ENCODE results near the genes SMUG1, ZNF385A and ITGA5.

GRCh38 chr12:54033954-54034618 lies 1.2 kb downstream of the HOXC5 start:
- PRO-cap, result no peak

GRCh38 chr12:54051970-54052634 lies 1.5 kb upstream of the HOXC4 start:
- PRO-cap, result no peak

- PRO-cap, result no peak
These were observed 41.8 kb downstream of the SMUG1 start for GRCh38 chr12:54146944-54147433.

DNA sequence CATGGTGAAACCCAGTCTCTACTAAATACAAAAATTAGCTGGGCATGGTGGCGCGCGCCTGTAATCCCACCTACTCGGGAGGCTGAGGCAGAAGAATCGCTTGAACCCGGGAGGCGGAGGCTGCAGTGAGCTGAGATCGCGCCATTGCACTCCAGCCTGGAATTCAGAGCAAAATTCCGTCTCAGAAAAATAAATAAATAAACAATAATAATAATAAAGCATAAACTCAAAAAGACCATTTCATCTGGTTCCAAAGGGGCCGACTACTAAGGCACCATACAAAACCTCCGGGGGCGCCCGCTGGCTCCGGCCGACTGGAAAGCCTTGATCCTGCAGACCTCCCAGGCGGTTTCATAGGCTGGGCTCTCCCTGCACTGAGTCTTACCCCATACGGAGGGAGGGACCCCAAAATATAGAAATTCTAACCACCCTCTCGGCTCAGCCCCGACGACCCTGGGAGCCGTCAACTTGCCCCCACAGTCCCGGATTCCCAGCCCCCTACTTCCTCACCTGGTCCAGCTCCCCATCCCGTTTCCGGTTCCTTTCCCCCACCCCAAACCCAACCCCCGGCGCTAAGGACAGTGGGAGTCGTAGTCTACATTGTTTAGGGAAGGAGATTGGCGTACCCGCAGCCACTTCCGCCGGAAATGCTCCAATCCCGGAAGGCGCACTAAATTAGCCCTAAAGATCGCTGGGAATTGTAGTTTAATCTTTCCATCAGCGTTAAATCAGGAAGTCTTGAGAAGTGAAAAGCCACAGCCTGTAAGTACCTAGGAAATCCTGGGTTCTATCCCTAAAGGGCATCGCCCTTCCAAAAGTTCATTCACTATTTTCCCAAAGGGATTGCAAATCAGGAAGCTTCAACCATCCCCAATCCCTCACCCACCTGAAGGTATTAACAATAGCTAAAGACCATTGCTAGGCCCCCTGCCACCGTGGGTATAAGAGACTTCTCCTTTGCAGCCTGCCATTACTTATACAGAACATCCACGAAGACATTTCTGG lies at the start of gene SMUG1:
Gene SMUG1, minus strand, starts transcription at position 545 of the 1,005 bp plus-strand sequence.
- PRO-cap, result unidirectional peak, minus-strand start at position 494 of the sequence

DNA sequence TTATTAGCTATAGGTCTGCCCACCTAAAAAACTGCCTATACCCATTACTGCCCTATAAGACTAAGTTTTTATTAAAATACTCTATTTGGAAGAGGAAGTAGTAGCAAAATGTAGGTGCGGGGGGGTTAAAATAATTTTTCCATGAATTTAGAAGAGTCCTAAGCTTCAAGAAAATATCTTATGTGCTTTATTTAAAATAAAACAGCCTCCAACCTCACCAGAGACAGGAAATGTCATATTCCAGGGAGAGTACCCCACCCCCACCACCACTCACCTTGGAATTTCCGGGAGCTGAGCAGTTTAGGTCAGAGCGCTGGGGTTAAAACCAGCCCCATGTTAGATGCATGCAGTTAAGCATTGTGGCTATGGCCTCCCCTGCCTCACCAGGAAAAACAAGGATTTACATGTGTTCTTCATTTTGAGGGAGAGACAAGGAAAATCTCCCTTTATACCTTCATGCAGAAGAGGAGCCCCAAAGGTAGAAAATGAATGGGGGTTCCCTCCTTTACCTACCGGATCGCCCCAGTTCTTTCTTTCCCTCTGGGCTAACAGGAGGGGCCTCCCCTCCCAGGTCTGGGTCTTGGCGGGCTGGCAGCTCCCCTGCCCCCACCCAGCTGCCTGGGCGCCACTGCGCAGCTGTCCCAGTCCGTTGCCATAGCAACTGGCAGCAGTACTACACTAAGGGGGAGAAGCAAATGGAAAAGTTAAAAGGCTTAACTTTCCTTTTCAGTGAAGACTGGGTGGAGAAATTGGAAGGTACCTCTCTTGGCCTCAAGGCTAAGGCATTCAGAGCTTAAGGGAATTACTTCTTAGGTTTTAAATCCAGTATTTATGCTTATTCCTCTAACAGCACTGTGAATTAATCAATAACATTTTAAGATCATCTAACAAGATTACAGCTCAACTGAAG lies 20.7 kb downstream of the CBX5 start:
- PRO-cap, result bidirectional peak, plus-strand start at position 735 of the sequence, minus-strand start at position 585 of the sequence

- PRO-cap, result no peak
These were observed 1.4 kb downstream of the HNRNPA1 start for GRCh38 chr12:54281626-54282624.

- PRO-cap, result no peak
These were observed 13.1 kb downstream of the GPR84 start for GRCh38 chr12:54351075-54351742.

DNA sequence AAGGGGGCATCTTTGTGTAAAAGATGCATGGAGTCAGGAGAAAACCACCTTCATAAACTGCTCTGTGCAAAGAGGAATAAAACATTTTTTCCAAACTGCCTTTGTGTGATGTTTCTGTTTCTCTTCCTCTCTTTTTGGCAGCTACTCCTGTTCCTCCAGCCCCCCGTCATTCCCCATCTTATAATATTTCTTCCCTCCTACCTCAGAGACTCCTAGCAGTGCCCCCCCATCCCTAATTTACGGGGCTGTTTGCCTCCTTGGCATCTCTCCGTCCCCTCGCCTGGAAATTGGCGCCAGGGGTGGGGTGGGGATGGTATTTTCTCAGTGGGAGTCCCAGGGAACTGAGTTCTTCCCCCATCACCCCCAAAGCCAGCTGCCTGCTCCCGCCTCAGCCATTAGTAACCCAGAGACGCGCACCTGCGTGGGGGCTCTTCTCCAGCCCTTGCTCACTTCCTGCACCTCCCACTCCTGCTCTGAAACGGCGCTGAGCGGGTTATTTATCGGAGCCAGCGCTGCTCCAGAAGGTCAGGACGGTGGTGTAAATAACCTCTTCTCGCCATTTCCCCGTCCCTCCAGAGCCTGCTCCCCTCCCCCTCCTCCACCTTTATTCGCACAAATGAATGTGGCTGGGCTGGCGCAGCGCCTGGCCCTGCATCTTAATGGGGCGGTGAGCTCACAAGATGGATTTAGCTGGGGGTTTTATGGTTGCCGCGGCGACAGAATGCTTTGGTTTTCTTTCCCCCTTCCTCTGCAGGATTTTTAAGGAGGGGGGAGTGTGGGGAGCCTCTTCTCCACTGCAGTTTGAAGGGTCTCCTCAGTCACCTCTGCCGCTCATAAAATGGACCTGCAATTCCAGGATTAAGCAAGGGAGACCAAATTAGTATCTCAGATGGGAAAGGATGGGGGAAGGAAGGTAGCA lies 12.3 kb downstream of the GPR84 start:
- PRO-cap, result no peak

DNA sequence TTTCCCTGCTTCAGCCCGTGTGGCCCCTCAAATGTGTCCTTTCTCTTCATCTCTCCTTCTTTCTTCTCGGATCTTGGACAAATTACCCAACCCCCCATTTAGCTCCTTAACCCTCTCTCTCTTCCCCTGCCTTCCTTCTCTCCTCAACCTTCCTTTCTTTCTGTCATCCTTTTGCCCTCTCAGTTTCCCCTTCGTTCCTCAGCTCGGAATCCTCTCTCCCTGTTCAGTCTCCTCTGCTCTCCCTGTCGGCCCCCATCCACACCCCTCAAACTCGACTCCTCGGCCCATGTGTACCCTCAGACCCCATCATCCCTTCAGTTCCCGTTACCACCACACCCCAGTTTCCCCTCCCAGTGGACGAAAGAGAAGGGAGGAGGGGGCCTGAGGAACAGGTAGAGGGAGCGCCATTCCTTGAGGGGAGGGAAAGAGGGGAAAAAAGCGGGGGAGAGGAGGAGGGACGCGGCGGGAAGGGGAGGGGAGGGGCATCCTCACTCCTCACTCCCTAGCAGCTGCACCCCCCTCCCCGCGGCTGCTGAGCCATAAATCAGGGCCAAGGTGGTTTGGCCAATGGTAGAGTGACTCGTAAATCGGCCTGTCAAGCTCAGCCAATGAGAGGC lies 5.5 kb downstream of the GPR84 start:
- PRO-cap, result unidirectional peak, minus-strand start at position 146 of the sequence; bidirectional peak, plus-strand start outside the sequence, minus-strand start at position 434 of the sequence

DNA sequence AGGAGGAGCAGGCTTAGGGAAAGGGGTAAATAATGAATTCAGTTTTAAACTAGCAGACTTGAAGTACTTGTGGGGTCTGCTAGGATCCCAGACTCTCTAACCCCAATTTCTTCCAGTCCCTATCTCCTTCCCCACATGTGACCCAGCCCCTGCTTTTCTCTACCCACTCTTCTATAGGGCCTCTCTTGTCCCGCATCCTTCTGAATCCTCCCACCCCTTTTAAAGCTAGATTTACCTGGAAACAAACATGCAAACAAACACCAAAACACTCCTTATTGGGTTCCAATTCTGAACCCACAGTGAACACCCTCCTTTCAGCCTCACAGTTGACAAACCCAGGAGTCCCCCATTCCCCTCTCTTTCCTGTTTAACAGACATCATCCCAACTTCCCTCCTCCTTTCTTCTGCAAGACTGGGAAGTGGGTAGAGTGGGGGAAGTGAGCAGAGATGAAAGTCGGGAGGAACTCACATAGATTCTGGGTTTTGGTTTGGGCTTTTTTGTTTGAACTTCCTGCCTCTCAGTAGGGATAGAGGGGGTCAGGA lies 3.6 kb upstream of the GPR84 start:
- PRO-cap, result no peak

- PRO-cap, result no peak
These were observed at the start of gene ZNF385A for GRCh38 chr12:54384401-54385490. ZNF385A (minus strand) TSS chr12:54384733.

- PRO-cap, result no peak
These were observed 5.6 kb upstream of the ZNF385A start for GRCh38 chr12:54390033-54390703.

DNA sequence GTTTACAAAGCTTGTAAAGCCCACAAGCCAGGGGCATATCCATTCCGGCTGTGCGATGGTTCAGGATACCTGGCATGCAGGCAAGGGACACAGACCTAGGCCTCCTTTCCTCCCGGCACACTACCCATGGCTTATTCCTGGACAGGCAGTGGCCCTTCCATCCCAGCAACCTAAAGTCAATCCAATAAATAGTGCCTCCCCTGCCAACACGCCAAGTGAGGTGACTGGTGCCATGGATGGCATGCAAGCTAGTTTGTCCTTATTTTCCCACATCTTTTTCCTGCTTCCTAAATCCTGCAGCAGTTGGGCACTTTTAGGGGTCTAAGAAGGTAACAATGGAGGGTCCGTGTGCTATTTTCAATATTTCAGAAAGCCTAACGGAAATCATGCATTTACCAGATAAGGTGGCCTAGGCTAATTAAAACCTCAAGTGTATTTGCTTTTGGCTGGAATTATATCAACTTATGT lies 5.0 kb downstream of the ITGA5 start:
- PRO-cap, result no peak

- PRO-cap, result no peak
These were observed 2.2 kb downstream of the ITGA5 start for GRCh38 chr12:54416355-54417810.

DNA sequence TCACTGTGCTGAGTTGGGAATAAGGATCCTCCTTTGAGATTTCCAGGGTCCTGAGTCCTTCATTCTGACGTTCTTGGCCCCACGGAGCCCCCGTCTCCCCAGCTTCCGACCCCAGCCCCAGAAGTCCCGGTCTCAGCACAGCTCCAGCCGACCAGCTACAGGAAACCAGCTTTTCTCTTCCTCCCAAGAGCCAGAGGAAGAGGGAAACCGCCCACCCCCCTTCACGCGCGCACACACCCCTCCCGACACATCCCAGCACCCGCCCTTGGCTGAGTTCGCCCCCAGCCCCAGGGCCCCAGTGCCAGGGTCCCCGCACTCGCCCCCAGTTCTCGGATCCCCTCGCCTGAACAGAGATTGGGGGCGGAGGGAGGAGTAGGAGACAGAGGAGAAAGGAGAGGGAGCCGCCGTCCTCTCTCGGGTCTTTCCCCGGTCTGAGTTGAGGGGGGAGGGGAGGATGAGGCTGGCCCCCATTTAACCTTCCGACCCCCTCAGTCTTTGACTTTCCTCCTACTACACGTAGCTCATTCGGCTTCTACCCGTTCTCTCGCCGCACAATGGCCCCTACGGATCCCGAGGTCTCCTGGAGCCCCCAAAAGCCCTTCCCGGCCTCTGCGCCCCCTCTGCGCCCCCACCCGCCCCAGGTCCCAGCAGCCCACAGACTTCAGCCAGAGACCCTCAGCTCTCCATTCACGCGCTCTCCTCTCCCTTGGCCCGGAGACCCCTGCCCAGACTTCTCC lies 908 bp downstream of the ITGA5 start:
- PRO-cap, result no peak

DNA sequence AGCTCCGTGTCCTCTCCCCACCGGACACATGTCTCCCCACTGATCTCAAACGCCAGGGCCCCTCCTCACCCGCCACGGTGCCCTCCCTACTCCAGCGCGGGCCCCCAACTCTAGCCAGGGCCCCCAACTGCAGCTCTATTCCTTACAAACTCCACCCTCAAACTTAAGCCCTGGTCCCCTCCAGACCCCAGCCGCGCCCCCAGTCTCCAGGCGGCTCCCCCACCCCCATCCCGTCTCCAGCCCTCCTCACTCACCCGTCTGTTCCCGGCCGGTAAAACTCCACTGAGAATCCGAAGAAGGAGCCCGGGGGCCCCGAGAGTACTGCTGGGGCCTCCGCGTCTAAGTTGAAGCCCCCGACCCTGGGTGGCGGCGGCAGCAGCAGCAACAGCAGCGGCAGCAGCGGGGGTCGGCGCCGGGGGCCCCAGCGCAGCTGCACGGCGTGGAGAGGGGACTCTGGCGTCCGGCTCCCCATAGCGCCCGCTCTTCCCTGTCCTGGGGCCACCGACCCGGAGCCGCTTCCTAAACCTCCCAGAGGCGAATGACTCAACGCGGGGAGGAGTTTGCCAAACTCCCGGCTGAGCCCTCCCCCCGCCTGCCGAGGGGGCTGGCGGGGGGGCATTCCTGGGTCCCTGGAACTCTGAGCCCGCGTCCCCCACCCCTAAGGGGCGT lies at the start of gene ITGA5:
Gene ITGA5, minus strand, starts transcription at position 540 of the 669 bp plus-strand sequence.
- PRO-cap, result bidirectional peak, plus-strand start at position 584 of the sequence, minus-strand start at position 485 of the sequence

- PRO-cap, result no peak
These were observed 8.2 kb upstream of the ITGA5 start for GRCh38 chr12:54427227-54427639.

DNA sequence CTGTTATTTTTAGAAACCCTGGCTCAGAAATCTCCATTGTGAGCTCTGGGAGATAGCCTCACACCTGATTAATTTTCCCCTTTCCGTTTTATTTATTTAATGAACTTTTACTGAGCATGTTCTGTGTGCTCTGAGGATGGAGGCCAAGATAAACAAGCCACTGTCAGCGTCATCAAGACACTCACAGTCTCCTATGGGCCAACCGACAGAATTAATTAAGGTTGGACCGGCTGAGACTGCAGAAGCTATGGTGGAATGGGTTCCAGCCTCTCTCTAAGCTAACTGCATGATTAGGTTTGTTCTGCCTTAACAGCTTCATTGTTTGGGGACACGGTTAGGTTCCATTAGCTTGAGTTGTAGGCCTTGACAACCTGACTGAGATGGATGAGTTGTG lies 13.6 kb downstream of the PDE1B start:
- PRO-cap, result no peak

- PRO-cap, result no peak
These were observed 34.4 kb downstream of the MUCL1 start for GRCh38 chr12:54888776-54889097.

DNA sequence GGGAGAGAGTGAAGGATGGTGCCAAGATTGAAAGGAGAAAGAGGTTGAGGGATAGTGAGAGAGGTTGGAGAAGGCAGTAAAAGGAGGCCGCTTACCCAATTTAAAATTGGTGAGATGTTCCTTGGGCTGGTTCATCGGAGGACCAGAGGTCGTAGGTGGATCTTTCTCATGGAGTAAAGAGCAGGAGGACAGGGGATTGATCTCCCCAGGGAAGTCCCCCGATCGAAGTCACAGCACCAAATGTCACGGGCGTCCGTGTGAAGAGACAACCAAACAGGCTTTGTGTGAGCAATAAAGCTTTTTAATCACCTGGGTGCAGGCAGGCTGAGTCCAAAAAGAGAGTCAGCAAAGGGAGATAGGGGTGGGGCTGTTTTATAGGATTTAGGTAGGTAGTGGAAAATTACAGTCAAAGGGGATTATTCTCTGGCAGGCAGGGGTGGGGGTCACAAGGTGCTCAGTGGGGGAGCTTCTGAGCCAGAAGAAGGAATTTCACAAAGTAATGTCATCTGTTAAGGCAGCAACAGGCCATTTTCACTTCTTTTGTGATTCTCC lies 36.8 kb downstream of the TESPA1 start:
- PRO-cap, result no peak